Monocyte (primary cell): ENCODE data around the gene WDR81.

GRCh38 chr17:1648066-1649087, 1.3 kb downstream of the RILP start:
- PRO-cap, 2 experiments: peak in 2 of 2 experiments; most common plus-strand start chr17:1648630 (in 2); most common minus-strand start chr17:1648416 (in 1)

DNA sequence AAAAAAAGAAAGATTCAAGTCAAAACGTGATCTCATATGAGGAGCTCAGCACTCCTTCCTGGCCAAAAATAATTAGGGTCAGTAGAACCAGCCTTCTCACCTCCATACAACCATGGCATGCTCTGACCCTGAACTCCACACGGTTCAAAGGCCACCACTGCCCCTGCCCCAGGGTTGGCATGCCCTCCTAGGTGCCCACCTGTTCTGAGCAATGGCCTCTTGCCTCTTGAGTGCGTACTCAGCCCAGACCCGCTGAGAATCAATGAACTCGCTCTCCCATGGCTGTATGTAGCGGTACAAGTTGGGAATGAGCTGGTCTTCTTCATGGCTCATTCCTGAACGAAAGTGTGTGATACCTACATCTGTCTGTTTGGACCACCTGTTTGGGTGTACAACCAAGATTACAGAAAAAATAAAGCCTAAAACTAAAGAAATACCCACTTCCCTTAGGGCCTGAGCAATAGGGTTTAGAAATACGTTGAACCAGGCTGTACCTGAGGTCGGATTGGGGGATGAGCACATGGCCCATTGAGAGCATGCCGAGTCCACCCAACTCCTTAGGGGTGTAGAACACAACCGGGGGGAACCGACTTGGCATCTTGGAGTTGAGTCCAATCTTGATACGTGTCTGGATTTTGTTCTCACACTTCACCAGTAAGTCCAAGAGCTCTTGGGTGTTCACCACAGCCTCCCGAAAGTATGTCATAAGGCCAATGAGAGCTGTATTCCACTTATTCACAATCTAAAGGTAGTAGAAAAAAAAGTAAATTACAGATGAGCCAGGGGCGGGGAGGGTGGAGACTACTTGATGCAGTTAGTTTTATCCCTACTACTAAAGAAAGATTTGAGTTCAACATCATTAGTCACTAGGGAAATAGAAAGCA, 12.0 kb upstream of the RILP start:
- PRO-cap, 2 experiments: no peak in any of the 2 experiments

DNA sequence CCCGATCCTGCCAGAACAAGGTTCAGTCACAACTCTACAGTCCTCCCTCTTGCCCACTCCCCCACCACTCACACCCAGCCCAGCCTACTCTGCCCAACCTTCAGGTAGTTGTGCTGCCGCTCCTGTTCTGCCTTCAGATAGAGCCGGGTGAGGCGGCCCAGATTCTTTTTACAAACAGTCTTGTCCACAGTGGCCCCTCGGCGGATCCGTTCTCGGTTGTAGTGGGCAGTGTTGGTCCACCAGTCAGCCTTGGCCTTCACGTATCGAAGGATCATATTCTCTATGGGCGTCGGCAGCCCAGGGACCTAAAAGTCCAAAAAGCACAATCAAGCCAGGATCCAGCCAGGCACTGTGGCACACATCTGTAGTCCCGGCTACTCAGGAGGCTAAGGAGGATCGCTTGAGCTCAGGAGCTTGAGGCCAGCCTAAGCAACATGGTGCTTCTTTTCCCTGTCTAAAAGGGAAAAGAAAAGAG, 8.2 kb downstream of the PRPF8 start:
- PRO-cap, 2 experiments: no peak in any of the 2 experiments

- PRO-cap, 2 experiments: no peak in any of the 2 experiments
These were observed 5.1 kb downstream of the PRPF8 start for GRCh38 chr17:1679510-1680039.

- PRO-cap, 2 experiments: no peak in any of the 2 experiments
These were observed 5.7 kb downstream of the TLCD2 start for GRCh38 chr17:1704462-1704840.

GRCh38 chr17:1704841-1705997, 5.0 kb downstream of the TLCD2 start:
- PRO-cap, 2 experiments: no peak in any of the 2 experiments

DNA sequence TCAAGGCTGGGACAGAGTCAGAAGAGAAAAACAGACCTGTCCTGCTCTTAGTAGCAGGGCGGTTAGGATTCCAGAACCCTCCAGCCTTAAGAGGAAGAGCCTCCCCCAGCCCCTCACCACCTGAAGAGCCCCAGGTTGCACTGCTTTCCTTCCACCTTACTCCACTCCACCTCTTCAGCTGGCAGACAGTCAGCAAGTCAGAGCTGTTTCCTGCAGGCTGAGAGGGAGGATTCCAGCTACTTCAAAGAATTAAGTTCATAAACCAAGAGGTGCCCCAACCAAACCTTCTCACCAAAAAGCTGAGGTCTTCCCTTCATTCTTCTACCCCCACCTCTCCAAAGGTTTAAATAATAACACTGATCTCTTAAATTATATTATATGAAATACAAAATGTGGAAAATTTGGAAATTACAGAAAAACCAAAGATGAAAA, 986 bp upstream of the TLCD2 start:
- PRO-cap, 2 experiments: peak in 2 of 2 experiments; most common minus-strand start position 184 of the sequence (in 1)

- PRO-cap, 2 experiments: peak in 2 of 2 experiments; most common plus-strand start chr17:1724704 (in 2); most common minus-strand start chr17:1724603 (in 2)
These were observed at the start of gene WDR81 for GRCh38 chr17:1724467-1725578. Gene WDR81 (plus strand): TSS chr17:1724704.

DNA sequence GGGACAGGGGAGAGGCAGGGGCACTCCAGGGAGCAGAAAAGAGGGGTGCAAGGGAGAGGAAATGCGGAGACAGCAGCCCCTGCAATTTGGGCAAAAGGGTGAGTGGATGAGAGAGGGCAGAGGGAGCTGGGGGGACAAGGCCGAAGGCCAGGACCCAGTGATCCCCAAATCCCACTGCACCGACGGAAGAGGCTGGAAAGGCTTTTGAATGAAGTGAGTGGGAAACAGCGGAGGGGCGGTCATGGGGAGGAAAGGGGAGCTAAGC, 248 bp downstream of the SERPINF1 start:
- PRO-cap, 2 experiments: no peak in any of the 2 experiments

DNA sequence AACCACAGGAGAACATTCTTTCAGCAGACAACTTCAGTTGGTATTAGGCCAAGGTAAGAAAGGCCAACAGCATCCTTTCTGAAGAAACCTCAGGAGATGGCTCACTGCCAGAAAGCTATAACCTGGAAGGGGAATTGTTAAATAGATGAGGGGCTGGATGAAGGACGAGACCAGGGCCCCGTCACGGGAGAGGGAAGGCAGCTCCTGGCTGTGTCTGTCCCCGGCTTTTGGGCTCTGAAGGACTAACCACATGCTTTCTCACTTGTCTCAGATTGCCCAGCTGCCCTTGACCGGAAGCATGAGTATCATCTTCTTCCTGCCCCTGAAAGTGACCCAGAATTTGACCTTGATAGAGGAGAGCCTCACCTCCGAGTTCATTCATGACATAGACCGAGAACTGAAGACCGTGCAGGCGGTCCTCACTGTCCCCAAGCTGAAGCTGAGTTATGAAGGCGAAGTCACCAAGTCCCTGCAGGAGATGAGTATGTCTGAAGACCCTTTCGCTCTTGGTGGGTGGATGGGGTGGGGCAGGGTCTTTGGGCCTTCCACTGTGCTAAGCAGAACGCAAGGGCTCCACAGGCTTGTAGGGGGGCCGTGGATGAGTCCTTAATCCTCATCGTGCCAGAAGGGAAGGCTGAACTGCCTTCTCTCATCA, 14.5 kb downstream of the SERPINF1 start:
- PRO-cap, 2 experiments: no peak in any of the 2 experiments

- PRO-cap, 2 experiments: no peak in any of the 2 experiments
These were observed 17.9 kb downstream of the SERPINF1 start for GRCh38 chr17:1779286-1780598.

- PRO-cap, 2 experiments: no peak in any of the 2 experiments
These were observed 22.5 kb downstream of the RPA1 start for GRCh38 chr17:1852054-1852898.

GRCh38 chr17:1879160-1879710, 49.4 kb downstream of the RPA1 start:
- PRO-cap, 2 experiments: no peak in any of the 2 experiments

- PRO-cap, 2 experiments: no peak in any of the 2 experiments
These were observed 28.0 kb downstream of the RTN4RL1 start for GRCh38 chr17:1997122-1997628.

- PRO-cap, 2 experiments: peak in 1 of 2 experiments; most common plus-strand start chr17:2061457 (in 1)
These were observed 6.5 kb downstream of the HIC1 start for GRCh38 chr17:2061206-2061920.

DNA sequence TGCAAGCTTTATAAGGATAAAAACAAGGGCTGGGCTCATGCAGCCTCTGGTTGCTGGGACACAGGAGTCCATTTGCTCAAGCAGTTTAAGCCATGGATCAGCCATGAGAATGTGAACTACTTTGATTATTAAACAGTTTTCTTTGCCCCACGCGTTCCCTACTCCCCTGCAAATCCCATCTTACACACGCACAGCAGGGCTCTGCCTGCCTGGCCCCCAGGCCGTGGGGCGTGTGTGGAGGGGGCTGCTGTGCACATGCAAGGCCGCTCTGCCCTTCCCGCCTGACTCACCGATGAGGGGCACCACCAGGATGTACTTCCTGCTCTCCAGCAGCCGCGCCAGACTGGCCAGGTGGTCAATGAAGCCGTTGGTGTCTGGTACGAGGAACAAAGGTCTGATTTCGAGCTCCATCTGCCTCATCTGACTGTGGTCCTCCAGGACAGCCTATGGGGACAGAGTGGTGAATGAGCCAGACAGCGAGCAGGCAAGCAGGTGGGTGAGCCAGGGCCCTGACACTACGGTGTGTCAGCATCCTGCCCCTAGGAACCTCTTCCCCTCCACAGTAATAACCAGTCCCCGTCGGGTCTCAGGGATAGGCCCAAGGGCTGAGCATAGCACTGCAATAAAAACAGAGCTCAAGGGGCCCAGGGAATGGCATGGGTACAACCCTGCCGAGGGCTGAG, 13.7 kb downstream of the HIC1 start:
- PRO-cap, 2 experiments: peak in 1 of 2 experiments; most common plus-strand start position 224 of the sequence (in 1)

DNA sequence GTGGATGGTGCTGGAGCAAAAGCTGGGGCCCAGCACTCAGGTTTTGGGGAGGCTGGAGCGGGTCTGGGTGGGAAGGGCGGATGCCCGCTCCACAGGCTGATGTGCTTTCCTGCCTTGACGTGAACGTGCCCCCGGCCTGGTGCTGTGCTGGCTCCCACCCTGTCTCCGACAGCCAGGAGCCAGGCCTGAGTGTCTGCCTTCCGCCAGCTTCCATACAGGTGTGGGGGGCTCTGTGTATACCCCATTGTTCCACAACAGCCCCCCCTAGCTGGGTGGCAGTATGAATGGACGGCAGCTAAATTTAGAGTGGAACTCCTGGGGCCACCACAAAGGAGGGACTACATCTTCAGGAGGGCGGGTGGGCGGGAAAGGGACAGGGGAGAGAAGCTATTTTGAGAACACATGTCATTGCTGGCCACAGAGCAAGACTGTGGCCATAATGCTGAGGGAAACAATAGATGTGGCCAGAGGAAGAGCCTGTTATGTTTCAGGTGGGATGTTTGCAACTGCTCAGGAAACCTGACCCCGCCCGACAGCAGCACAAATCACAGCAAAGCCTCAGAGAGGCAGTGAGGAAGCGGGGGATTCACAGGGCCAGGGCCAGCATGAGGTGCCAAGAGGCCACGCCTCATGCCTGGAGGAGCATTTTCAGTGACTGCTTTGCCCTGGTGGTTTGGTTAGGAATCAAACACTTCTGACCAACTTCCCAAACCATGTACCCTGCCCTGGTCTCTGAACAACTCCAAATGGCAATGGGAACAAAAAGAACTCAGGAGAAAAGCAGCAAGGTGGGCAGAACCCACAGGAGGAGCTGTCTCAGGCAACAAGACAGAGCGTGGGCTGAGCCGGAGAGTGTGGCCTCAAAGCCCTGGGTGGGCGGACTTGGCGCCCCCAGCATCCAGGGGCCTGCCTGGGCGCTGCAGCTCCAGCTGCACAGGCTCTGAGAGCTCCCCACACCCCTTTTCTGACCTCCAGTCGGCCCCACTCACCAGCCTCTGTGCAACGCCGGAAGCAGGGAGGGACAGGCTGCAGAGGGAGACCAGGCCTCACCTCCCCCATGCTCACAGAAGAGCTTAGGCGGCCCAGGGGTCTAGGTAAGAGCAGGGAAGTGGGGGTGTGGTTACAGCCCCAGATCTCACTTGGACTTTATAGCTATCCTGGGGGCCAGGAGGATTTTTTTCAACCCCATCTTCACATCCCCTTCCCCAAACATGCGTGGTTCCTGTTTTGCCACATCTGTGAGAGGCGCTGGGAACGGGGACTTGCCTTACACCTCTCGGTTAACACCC, 20.5 kb downstream of the HIC1 start:
- PRO-cap, 2 experiments: peak in 1 of 2 experiments; most common plus-strand start position 1,239 of the sequence (in 1); most common minus-strand start position 966 of the sequence (in 1)

DNA sequence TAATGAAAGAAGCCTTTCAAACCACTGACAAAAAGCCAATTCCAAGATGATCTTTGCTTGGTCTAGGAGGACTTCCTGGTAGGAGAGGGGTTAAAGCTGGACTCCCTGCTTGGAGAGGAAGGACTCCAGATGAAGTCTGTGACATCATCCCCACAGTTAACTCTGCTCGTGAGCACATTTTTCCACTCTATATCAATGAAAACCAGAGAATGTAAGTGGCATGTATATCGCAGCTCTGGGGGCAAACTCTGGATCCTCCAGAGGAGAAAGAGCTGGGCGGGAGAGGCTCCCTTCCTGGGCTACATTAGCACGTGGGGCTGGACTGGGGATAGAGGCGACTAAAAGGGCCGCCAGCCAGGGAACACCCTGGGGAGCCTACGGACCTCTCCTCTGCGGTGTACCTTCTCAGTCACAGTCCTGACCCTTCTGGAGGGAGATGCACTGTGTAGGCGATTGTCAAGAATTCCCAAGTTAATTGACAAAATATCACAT, 34.1 kb downstream of the HIC1 start:
- PRO-cap, 2 experiments: peak in 2 of 2 experiments; most common plus-strand start position 239 of the sequence (in 1); most common minus-strand start position 161 of the sequence (in 2)

DNA sequence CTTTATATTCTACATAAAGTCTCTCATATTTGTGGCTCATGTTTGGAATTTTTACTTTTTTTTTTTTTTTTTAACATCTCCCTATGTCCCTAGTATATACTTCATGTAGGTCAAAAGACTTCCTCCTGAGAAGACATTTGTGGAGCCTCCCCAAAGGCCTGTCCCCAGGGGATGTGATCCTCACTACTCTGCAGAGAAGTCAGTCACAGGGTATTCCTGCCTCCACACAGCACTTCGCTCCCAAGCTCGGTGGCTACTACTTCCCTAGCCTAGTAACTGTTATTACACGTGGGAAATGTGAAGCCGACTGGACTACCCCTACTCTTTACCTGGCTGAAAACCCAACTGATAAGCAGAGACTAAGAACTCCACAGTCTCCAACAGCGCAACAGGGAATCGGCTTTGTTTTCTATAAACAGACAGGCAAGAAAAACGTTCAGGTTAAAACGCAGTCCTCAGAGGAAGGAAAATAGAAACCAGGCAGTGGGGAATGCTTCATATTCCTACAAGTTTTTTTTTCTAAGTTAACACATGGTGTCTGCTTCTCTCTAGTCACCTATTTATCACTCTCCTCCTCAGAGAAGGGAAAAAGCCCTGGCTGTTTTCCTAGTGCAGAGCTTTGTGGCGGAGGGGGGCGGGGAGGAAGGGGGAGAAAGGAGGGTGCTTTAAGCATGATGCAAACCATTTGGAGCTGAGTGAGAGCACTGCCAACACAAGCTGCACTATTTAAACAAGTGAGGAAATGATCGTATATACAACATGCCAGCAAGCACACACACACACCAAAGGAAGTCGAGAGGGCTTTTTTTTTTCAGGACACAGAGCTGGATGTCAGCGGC, 117.0 kb downstream of the HIC1 start:
- PRO-cap, 2 experiments: no peak in any of the 2 experiments

GRCh38 chr17:2213597-2214846, 89.6 kb downstream of the SMG6 start:
- PRO-cap, 2 experiments: peak in 2 of 2 experiments; most common plus-strand start chr17:2214274 (in 2); most common minus-strand start chr17:2214497 (in 2)